Right cardiac atrium (tissue), 1 donor: ENCODE results near the gene FBLN2.

GRCh38 chr3:12740983-12741593, 18.0 kb downstream of the TMEM40 start:
- PRO-cap, result no peak

- PRO-cap, result no peak
These were observed 26.6 kb upstream of the RPL32 start for GRCh38 chr3:12867962-12868380.

DNA sequence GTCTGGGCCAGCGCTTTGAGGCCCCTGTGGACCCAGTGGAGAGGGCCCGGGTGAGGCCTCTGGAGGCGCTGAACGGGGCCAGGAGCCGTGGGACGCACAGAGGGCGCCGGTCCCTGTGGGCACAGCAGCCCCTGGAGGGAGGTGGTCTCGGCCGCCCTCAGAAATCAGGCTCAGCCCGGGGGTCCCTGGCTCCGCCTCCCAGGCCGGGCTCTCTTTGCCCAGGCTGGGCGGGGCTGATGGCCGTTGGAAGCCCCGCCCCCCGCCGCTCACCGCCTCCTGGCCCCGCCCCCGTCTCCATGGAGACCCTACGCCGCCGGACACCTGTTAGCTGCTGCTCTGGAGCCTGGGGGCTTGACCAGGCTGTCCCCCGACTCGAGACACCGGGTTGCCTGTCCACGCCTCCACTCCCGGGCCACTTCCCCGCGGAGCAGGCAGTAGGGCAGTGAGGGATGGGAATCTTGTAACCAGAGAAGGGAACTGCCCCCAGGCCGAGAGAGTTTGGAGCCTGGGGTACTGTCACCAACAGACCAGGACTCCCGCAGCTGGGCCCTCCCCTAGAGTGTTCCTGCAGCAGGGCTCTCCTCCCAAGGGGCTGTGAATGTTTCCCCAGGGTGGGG, 27.7 kb upstream of the RPL32 start:
- PRO-cap, result no peak

GRCh38 chr3:12875858-12876608, 34.7 kb upstream of the RPL32 start:
- PRO-cap, result no peak

DNA sequence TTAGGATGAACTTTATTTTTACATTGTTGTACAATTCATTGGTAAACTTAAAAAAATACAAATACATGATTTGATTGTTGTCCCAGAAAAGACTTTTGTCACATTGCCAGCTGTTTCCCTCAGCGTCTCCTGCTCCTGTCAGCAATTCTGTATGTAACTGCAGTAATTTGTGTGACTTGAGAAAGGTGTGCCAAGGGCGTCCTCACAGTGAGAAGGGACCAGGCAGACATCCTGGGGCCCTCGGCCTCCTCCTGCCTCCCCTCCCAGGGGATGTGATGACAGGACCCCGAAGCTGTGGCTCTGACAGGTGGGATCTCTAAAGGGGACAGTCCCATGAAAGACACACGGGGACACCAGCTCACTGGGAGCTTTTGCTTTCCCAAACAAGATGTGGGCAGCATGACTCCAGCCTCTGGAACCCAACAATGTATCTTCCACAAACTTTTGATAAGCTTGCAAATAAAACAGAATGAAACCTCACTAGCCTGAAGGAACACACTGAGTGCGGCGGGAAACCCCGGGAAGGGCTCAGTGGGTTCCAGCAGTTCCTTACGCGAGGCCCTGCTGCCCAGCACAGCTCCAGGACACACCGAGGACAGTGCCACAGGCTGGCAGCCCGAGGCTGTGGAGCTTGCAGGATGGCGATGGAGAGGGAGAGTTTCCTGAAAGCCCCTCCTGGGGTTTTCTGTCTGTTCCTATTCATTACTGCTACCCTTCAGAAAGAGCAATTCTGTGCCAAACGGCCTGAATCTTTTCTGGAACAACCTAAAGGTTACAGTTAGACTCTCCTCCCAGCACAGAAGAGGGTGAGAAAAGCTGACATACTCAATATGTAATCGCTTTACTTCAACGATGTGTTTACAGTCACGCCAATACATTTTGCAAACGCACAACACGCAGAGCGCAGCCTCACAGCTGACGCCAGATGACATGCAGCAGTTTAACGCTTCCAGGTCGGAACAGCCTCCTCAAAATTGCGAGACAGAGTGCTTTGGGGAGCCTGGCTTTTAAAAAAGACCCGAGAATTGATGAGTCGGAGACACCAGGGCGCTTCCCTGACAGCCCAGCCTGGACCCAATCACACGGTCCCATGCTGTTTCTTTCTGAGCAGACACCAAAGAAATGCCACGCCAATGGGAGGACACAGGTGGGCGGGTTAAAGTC, 56.9 kb upstream of the RPL32 start:
- PRO-cap, result no peak

DNA sequence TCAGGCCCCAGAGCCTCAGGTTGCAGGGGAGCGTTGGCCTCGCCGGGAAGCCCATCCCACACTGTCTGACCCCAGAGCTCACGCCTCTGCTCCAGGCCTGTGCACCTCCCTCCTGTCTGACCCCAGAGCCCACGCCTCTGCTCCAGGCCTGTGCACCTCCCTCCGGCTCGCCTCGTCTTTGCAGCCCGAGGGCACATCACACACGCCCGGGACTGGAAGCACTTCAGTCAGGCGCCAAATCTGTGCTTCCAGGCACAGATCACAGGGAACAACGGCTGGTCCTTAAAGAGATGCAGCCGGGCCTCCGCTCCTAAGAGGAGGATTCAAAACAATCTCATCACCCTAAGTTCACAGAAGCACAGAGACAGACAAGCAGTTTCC, 103.0 kb upstream of the RPL32 start:
- PRO-cap, result no peak

- PRO-cap, result no peak
These were observed 111.9 kb upstream of the RPL32 start for GRCh38 chr3:12952988-12953886.

- PRO-cap, result no peak
These were observed 97.2 kb downstream of the IQSEC1 start for GRCh38 chr3:12976034-12976421.

DNA sequence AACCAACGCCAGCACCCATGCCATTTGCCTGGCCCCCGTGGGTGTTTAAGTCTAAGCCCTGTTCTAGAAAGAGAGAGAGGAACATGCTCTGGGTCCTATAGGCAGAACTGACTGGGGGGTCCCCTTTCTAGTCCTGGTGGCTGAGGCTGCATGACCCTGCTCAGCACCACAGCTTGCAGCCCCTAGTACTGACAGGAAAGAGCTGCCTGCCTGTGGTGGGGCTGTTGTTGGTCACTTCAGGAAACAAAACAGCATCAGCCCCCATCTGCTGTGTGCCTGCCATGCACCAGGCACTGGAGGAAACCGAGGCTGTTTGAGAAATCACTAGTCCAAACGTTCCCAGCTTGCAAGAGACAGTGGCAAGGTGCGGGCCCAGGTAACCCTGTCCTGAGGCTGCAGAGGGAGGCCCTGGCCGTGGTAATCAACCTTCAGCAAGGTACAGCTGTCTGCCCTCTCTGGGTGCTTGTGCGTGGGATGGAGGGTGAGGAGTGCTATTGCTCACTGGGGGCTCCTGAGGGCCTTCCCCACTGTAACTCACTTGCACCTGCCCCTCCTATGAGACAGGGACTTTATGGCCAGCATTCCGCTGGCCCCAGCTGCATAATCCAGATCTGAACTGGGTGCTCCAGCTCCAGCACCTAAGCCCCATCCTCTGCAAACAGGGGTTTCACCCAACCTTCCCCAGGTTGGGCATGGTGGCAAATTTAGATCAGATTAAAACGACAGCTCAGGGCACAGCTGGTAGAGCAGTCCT, 90.5 kb downstream of the IQSEC1 start:
- PRO-cap, result no peak

GRCh38 chr3:12994599-12995508, 78.4 kb downstream of the IQSEC1 start:
- PRO-cap, result bidirectional peak, plus-strand start at chr3:12994815, minus-strand start at chr3:12994736; bidirectional peak, plus-strand start at chr3:12995160, minus-strand start at chr3:12995094

GRCh38 chr3:13045585-13046680, 27.3 kb downstream of the IQSEC1 start:
- PRO-cap, result no peak

- PRO-cap, result no peak
These were observed 156.2 kb downstream of the NUP210 start for GRCh38 chr3:13263550-13264782.

DNA sequence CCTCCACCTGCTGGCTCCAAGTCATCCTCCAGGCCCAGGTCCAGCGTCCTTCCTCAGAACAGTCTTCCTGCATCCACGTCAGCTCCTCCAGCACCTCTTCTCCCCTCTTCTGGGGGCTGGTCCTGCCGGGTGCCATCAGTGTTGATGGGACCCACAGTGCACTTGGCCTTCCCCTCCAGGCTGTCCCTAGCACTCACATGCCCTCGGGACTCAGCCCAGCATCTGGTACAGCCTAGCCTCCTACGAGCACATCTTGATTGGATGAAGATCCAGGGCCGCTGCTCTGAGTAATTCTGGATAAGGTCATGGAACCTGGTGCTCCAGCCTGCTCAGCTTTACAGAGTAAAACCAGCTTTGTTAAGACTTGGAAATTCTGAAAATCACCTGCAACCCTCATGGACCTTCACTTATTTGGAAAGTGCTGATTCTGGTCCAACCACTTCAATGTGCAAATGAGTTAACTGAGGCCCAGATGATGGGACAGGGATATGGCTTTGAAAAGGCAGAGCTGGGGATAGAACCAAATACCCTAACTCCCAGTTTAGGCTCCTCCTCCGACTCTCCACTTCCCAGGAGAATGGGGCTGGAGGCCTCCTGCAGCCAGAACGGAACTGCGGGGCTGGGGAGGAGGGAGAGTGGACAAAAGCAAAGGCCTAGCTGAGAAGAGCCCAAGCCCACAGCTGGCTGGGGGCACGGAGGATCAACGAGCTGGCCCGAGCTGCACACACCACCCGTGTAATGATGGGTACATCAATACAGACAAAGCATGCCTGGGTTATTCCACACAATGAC, 75.1 kb downstream of the NUP210 start:
- PRO-cap, result no peak

GRCh38 chr3:13352721-13353262, 67.3 kb downstream of the NUP210 start:
- PRO-cap, result no peak

- PRO-cap, result no peak
These were observed 9.2 kb upstream of the HDAC11 start for GRCh38 chr3:13470743-13471527.

DNA sequence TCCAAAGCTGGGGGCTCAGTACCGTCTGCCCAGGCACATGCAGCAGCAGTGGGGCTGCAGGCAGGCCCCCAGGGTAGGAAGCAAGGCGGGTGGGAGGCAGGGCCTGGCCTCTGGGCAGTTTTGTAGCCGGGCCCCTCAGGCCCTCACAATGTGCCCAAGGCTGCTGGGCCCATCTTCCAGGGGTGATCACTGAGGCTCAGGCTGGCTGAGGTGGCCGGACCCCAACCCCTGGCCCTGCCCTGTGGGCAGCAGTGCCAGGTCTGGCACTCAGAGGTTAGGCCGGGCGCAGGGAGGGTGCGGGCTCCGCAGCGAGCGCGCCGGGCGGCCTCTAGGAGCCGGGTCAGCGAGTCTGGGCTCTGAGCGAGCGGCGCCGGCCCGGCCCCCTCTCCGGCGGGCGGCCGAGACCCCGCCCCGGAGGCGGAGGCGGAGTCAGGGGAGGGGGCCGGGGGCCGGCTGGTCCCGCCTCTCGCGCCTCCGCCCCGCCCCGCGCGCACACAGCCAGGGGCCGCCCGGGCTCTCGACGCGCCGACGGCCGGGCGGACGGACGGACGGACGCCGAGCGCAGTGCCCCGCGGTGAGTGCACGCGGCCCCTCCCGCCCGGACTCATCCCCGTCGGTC, at the start of gene FBLN2:
TSS of gene FBLN2 (plus strand) at position 491 of the 619 bp plus-strand sequence.
- PRO-cap, result bidirectional peak, plus-strand start at position 520 of the sequence, minus-strand start at position 351 of the sequence

DNA sequence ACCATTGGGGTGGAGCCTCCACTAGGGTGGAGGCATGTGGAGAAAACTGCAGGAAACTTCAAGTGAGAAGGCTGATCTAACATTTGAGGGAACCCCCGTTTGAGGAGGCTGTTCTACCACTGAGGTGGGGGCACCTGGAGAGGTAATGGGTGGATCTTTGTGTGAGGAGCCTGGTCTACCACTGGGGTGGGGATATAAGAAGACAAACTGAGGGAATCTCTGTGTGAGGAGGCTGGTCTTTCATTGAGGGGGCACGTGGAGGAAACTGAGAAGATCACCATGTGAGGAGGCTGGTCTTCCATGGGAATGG, 163.4 kb downstream of the FBLN2 start:
- PRO-cap, result no peak

DNA sequence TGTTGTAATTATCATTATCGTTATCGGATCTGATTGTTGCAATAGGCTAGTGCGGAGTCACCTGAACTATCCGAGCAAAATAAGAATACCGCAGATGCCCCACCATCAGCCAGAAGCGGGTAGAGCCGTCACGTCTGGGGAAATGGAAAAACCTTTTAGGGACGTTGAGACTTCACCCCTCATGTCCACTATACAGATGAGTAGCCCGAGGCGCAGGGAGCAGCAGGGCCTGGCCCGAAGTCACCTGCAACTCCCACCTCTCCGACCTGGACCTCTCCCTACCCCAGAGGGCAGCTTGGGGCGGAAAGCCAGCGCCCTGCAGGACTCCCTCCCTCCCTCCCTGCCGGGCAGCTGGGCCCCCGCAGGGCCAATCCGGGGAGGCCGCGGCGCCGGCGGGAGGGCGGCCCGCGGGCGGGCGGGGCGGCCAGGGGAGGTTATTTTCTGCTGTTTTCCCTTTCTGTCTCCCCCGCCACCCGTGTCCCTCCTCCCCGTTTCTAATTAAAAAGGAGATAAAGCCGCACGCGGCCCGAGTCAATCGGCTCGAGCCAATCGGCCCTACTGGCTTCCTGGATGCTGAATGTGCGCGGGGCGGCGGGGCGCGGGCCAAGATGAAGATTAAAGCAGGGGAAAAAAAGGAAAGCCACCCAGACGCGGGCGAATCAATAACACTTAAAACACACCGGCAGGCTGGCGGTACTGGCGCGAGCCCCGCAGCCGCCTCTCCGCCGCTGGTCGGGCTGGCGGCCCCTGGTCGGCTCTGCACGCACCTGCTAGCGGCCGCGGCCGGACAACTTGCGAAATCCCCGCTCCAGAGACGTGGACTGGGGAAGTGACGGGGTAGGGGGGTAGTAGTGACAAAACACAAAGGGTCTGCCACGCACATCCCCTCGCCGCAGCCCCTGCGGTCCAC, 1.8 kb downstream of the WNT7A start:
- PRO-cap, result no peak

DNA sequence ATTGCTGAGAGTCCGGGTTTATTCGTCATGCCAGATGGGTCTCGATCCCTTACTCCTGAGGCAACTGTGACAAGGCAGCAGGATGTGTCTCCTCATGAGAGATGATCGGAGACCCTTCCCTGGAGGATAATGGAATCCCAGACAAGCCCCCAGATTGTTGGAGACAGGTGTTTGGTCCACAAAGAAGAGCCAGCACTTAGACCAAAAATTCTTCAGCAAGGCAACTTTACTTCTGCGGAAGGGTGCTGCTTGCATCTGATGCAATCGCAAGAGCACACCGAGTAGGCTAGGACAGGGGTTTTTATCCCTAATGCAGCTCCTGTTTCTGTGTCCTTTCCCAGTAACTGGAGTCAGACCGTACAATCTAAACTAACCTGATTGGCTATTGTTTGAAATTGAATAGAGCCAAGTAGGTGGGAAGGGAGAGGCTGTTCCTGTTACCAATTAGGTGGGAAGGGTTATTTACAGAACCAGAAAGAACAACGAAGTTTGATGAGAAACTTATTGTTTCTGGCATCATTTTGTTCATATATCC, 77.7 kb downstream of the CHCHD4 start:
- PRO-cap, result no peak

GRCh38 chr3:14147272-14148504, 22.8 kb downstream of the TMEM43 start:
- PRO-cap, result no peak